Karpas-422 (cell line): ENCODE measurements around a stretch of chr10.

DNA sequence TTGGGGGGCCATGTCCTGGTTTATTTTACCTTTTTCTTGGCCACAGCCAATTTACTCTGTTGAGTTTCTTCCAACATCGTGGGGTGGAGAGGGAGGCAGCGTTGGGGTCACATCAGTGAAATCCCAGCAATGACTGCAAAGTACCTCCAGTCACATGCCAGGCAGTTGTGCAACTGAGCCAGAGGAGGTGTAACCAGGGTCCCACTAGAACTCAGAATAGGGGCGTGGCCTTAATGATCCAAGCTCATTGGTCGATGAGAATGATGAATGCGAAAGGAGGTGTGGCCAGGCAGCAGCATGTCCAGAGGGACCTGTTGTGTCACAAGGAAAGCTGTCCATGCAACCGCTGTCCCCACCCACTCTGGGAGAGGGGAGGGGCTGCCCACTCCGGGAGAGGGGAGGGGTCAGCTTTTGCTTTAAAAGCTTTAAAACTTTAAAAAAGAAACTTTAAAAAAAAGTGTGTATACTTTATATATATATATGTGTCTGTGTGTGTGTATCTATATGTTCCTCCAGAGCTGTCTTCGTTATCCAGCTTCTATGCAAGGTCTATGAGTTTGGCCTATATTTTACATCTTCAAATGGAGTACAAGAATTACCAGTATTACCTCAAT, 25.3 kb upstream of the MTPAP start:
- PRO-cap, result no peak
- RAMPAGE, long total RNA, result no peak

- PRO-cap, result no peak
- RAMPAGE, long total RNA, result no peak
Measured at GRCh38 chr10:30527509-30528081, 93.6 kb downstream of the MAP3K8 start.

- PRO-cap, result no peak
- RAMPAGE, long total RNA, result no peak
Measured at GRCh38 chr10:30536315-30537055, 93.1 kb downstream of the LYZL2 start.

GRCh38 chr10:30542433-30543110, 87.0 kb downstream of the LYZL2 start:
- PRO-cap, result no peak
- RAMPAGE, long total RNA, result no peak

DNA sequence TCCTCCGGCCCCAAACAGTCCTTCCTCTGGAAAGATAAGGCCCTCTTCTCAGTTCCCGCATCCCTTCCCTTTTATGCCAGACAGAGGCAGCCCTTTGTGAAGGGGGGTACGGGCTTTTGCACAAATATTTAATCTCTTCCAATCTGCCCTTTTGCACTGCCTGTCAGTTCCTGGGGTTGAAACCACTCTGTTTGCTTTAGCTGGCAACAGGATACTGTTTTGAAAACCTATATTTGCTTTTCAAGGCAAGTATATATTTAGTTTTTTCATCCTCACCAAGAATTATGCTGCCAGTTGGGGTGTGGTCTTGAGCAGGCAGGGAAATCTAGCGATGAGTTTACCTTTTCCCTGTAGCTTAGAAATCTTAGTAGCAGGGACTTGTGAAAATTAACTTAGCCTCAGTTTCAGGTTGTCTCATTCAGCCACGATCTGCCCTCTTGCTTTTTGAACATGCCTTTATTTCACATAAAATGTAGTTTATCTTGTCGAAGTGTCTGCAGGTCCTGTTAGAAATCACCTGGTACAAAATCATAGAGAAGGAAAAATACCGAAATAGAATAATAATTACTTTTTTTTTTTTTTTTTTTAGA, 23.7 kb downstream of the LYZL2 start:
- PRO-cap, result no peak
- RAMPAGE, long total RNA, result no peak

DNA sequence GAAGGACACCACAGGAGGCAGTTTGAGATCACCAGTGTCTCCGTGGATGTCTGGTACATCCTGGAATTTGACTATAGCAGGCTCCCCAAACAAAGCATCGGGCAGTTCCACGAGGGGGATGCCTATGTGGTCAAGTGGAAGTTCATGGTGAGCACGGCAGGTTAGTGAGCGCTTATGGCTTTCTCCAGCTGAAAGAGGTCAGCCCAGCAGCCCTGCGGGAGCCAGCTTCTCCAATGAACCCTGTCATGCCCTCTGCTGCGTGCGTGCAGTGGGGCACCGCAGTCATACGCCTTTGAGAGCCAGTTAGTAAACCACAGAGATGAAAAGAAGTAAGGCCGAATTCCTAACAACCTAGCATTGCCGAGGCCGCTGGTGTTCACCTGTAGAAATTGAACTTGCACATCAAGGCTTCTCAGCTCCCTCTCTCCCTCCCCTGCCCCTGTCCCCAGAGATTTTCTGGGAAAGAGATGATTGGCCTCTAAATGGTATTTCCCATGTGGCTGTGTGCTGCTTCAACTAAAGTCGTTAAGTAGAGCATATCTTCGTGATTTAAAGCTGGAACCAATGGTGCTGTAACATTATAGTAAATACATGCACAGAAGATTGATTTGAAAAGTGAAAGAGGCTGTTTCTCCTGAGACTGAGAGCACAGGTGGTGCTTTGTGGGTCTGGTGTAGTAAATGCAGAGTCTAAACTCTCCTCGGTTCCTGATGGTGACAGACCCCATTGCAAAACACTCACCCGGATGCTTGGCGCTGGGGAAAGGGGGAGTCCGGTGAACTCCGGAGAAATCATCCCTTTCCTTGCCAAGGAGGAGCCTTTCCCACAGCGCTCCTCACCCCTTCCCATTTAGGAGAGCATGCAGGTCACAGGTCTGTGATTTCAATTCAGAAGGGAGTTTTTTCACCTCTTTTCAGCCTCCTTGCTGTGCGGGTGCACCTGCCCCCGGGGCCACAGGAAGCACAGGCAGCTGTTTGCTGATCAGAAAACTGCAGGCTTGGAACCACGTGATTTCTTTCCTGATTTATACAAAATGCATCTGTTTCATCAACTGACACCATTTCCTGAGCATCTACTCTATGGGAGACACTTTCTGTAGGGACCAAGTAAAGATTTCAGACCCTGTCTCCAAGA, 75.3 kb upstream of the LYZL2 start:
- PRO-cap, result no peak
- RAMPAGE, long total RNA, result no peak

GRCh38 chr10:30820152-30820626, 190.6 kb upstream of the LYZL2 start:
- PRO-cap, result no peak
- RAMPAGE, long total RNA, result no peak

DNA sequence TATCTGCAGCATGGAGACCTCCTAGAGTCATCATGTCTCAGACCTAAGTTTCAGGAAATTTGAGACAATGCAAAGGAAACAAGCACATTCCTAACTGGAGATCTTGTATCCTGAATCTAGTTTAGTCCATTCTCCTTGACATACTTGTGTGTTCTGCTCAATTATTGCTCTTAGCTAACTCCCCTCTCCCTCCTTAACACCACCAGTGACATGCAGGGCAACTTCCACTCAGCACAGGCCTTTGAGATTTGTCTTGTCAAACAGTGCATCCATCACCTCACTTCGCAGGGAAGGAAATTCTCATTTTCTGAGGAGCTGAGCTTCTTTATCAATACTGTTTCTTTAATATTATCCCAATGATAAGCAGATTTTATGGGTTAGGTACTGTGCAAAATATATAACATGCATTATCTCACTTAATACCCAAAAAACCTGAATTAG, 173.0 kb downstream of the ZNF438 start:
- PRO-cap, result no peak
- RAMPAGE, long total RNA, result no peak

DNA sequence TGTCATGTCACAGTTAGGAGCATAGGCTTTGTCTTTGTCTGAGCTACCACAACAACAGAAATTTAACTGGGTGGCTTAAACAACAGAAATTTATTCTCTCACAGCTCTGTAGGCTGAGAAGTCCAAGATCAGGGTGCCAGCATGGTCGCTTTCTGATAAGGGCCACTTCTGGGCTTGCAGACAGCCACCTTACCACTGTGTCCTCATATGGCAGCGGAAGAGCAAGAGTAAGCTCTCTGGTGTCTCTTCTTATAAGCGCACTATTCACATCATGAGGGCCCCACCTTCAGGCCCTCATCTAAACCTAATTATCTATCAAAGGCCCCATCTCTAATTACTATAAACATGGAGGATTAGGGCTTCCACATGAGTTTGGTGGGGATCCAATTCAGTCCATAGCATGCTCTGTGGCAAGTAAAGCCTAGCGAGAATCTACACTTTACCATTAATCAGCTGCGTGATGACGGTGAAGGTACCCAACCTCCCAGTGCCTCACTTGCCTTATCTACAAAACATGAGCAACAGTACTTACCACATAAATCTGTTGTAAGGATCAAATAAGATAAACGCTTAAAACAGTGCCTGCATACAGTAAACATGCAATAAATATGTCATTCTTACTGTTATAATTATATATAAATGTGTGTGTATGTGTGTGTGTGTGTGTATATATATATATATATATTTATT, 17.3 kb downstream of the ZNF438 start:
- PRO-cap, result no peak
- RAMPAGE, long total RNA, result no peak

- PRO-cap, result bidirectional peak, plus-strand start at chr10:31318470, minus-strand start at chr10:31318354; bidirectional peak, plus-strand start at chr10:31319216, minus-strand start at chr10:31318991
- RAMPAGE, long total RNA, result no peak
Measured at GRCh38 chr10:31317898-31319153, 690 bp upstream of the ZEB1 start.

GRCh38 chr10:31341103-31341949, 22.3 kb downstream of the ZEB1 start:
- PRO-cap, result no peak
- RAMPAGE, long total RNA, result no peak

- PRO-cap, result no peak
- RAMPAGE, long total RNA, result no peak
Measured at GRCh38 chr10:31623458-31623768, 304.4 kb downstream of the ZEB1 start.

DNA sequence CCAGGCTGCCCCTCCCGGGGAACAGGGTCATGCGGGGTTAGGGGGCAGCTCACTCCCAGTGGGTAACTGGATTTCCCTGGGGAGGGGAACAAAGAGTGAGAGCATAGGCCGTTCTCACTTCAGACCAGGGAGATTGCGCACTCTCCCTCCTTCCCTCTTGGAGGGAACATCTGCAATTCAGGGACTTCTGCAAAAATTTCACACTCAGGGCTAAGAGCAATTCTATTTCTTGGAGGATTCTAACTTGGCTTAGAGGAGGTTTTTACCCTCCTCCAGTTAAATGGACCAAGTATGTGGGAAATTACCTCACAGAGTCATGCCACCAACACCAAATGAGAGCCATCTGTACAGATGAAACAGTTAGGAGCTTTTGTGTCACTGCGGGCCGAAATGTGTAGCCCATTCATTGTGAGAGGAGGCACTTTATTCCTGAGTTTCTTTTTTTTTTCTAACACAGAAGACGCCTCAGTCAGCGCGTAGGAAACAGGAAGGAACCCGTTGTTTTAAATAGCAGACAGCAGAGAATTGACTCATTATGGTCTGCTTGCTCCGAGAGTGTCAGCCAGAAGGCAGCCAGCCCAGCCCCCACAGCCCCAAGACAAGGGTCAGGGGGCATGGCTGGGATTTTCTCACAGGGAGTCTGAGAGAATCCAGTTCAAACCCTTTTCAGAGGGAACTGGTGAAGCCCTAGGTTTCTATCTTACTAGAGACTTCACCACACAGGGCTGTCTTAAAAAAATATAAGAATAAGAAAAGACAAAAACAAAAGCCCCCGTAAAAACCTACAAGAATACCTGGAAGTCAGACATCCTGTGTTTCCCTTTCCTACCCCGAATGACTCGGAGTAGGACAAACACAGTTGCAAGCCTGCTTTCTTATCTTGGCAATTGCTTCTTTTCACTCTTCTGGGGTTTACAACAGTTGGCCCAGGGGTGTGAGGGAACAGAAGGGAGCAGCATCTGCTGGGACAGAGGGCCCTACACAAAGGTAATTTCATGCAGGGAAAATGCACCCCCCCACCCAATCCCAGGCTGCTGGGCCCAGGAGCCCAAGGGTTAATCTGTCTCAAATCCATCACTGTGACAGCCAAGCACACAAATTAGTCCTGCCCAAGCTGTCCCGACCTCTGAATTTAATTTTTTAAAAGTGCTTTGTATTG, 220.9 kb downstream of the ARHGAP12 start:
- PRO-cap, result no peak
- RAMPAGE, long total RNA, result no peak

GRCh38 chr10:32362345-32362768, 15.4 kb upstream of the EPC1 start:
- PRO-cap, result no peak
- RAMPAGE, long total RNA, result no peak

DNA sequence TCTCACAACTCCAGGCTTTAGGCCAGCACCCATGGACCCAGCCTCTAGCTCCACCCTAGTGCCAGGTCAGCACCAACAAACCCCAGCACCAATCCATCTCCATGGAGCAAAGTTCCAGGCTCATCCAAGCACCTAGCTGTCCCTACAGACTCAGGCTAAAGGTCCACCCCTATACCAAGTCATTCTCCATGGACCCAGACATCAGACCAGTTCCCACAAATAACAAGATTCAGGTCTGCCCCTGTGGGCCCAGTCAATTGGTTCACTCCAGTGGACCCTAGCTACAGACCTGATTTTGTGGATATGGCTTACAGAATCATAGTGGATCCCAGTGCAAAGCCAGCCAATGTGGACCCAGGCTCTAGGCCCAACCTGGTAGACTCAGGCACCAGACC, 169.5 kb downstream of the ITGB1 start:
- PRO-cap, result no peak
- RAMPAGE, long total RNA, result no peak

DNA sequence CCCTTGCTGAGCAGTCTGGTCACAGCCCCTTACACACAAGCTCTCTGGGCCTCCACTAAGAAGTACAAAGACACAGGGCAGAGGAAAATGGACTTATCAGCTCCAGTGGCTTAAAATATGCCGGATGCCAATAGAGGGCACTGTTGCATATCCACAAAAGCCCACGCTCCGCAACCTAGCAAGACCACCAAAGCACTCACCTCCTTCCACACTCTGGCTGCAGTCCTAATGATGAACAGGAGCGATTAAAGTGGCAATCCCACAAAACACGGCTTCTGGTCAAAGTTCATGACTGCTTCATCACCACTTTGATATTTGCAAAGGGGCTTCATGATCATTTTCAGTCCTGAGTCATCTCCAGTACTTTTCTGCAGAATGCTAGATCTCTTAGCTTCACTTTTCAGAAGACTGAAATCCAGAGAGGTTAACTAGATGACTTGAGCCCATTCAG, 158.3 kb upstream of the ITGB1 start:
- PRO-cap, result no peak
- RAMPAGE, long total RNA, result no peak

GRCh38 chr10:33121895-33122544, 164.0 kb upstream of the ITGB1 start:
- PRO-cap, result no peak
- RAMPAGE, long total RNA, result no peak

- PRO-cap, result no peak
- RAMPAGE, long total RNA, result no peak
Measured at GRCh38 chr10:33156212-33156622, 178.2 kb downstream of the NRP1 start.

DNA sequence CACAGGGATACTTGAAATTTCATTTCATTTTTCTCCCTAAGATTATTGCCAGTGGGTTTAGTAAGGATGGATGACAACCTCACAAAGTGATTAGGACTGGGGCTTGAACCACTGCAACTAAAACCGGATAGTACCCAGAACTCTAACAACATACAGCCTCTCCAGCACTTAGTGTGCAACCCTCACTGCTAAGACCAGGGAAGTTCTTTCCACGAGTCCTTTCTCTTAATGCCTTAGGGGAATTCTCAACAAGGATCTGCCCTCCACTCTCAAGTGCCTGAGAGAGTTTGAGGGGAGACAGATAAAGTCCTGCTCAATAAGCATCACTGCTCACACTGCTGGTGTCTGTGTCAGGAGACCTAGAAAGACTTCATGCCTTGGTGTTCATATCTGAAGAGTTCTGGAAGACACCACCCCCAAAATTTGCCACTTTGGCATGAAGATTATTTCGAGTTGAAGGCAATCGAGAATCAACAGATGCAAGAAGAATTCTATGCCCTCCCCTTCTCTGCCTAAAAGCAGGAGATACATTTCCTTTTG, 104.5 kb downstream of the NRP1 start:
- PRO-cap, result no peak
- RAMPAGE, long total RNA, result no peak

GRCh38 chr10:33333463-33334058, 906 bp downstream of the NRP1 start:
- PRO-cap, result no peak
- RAMPAGE, long total RNA, result no peak